Gallbladder (tissue), 1 donor: Measurements from ENCODE around the genes TRIB2 and DDX1.

DNA sequence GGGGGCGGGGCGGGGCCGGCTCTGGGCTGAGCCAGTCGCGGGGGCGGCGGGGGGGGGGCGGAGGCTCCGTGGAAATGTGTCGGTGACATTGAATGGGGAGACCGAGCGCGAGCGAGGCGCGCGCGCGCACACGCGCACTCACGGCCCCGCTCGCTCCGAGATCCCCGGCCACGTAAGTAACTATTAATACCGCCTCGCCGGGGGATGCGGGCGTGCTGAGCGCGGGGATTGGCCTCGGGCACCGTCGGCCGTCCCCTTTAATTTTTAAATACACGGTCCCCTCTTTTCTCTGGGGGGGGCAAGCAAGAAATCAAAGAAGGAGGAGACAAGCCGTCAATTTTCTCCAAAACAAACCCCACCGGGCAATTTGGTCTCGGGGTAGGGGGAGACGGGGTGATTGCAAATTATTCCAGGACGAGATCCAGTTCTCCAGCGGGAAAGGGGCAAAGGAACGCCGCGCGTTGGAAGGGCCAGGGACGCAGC is at the start of gene TRIB2:
Gene TRIB2 (plus strand): TSS at position 98 of the 483 bp plus-strand sequence.
- PRO-cap, result bidirectional peak, plus-strand start at position 213 of the sequence, minus-strand start at position 157 of the sequence

- PRO-cap, result no peak
Measured at GRCh38 chr2:12725196-12726079, 8.7 kb downstream of the TRIB2 start.

- PRO-cap, result no peak
Measured at GRCh38 chr2:12728231-12728916, 11.6 kb downstream of the TRIB2 start.

DNA sequence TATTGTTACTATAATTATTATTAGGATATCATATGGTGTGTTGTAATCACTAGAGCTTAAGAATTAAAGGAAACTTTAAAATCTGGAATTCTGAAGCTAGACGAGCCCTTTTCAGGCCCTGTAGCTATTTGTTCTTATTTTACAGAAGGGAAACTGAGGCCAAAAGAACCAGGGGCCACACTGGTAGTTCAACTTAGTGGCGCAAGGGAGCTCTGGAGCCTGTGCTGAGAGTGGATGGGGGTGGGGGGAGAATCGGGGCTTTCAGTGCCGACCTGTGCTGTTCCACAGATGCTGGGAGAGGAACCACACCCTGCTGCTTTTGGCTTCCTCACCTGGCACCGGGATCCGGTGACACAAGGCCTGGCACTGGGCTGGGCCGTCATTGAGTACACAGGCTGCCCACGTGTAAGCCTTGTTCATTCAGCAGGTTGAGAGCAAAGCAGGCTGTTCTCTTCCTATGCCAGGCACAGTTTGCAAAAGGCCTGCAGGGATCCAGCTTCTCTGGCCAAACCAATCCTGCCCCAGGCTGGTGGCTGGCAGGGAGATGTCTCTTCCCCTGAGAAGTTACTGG is 17.0 kb downstream of the TRIB2 start:
- PRO-cap, result no peak

DNA sequence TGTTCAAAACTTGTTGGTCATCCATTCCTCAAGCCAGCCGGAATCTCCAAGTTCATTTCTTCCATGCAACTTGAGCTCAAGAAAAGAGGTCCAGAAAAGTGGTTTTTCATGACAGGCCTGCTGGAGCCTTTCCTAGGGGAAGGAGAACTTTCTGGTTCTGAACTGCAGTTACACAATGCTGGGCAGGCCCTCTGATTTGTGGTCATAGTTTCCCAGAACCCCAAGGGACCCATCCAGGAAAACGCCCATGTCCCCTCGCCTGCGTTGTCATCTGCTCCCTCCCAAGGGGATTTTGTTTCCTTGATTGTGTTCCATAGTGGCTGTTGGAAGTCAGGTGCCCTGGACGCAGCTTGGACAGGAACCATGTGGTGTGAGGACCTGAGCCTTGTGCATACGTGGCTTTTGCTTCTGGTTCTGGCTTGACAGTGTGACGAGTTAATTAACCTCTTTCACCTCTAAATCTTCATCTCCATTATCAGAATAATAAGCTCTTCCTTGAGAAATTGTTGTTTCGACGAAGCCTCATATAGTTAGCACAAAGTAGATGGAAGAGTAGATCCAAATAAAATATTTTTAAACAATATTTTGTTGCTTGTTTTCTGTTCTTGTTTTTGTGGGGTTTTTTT is 108.4 kb downstream of the TRIB2 start:
- PRO-cap, result no peak

DNA sequence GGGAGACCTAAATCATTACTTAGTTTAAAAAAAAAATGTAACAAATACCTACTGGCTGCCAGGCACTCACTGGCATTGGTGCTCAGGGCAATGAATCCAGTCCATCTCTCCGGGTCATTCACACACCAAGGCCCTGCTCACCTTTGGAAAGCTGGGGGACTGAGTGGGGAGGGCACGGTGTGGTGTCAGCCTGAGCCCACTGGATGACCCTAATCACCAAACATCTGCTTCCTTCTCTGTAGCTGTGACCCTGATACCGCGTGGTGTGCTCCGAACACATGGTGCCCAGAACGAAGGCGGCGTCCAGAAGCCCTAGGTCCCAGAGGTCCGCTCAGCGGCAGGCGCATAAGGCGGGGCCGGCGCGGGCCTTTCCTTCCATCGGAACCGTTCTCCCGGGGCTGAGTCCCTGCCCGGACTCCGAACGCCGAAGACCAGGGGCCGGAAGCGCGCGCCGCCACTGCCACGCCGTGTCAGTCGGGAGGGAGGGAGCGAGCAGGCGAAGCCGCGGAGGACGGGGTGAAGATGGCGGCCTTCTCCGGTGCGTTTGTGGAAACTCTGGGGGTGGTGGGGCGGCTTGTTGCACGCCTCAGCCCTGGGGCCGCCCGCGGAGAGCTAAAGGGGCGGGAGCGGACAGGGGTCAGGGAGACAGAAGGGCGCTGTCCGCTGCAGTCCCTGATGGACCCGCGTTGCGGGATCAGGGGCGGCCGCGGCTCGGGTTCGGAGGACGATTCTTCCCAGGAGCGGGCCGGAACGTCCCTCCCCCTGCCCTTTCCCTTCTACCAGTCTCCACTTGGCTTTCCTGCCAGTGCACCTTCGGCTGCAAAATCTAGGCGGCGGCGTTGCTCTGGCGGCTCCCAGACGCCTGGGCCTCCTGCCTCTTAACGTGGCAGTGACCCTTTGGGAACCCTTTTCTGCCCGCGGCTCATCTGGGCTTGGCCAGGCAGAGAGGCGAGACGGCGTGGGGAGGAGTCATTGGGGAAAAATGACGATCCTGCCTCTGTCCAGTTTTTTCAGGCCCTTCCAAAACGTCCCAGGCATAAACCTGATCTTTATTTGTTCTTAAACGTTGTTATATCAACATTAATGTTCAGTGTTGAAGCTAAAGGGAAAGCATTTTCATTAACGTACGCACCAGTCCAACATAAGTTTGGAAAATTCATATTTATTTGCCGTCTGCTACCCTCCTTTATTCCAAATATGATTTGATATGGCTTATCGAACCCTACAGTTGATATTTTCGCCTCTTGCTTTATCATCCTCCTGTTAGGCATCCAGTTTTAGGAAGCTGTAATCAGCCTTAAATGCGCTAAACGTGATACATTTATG is at the start of gene DDX1:
Gene DDX1 (plus strand): TSS at position 457 of the 1,326 bp plus-strand sequence.
- PRO-cap, result bidirectional peak, plus-strand start at position 473 of the sequence, minus-strand start at position 383 of the sequence; bidirectional peak, plus-strand start at position 925 of the sequence, minus-strand start at position 913 of the sequence

- PRO-cap, result no peak
Measured at GRCh38 chr2:16605843-16607080, 59.4 kb downstream of the CYRIA start.

DNA sequence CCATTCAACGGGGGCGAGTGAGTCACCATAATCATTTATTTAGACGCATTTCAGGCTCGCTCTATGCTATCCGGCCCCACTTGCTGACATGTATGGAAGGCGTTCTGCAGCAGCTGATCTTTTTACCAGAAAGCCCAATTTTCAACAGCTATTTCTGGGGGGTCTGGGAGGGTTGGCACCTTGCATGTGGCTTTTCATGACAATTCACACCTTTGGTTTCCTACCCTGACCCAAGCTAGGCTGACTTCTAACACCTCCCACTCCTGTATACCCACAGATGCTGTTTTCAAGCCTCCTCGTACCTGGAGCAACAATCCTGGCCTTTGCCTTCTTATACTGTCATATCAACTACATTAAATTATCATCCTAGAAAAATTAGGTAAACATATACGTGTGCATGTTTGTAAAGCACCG is 14.7 kb downstream of the CYRIA start:
- PRO-cap, result no peak

DNA sequence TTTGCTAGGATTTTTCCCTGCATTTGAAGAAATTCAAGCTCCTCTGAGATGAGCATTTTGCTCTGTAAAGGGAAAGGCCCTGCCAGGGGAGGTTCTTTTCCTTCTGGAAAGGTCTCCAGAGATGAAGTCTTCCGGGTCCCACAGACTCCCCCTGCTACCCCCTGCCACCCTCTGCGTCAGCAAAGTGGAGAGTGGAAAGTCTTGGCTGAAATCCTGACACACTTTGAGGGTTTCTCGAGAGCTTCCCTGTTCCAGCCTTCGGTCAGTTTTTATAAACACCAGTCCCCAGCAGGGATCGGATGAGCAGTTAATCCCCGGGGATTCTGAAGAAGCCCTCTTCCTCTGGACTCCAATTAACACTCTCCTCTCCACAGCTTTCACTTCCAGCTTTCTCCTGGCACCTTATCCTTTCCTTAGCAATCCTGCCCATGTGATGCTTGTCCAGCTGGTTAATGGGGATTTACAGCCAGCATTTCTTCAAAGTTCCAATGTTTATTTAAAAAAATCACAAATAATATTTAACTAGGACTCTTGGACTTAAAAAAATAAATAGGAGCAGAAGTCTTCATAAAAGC is 13.1 kb downstream of the CYRIA start:
- PRO-cap, result no peak

- PRO-cap, result no peak
Measured at GRCh38 chr2:16658131-16658656, 7.4 kb downstream of the CYRIA start.

DNA sequence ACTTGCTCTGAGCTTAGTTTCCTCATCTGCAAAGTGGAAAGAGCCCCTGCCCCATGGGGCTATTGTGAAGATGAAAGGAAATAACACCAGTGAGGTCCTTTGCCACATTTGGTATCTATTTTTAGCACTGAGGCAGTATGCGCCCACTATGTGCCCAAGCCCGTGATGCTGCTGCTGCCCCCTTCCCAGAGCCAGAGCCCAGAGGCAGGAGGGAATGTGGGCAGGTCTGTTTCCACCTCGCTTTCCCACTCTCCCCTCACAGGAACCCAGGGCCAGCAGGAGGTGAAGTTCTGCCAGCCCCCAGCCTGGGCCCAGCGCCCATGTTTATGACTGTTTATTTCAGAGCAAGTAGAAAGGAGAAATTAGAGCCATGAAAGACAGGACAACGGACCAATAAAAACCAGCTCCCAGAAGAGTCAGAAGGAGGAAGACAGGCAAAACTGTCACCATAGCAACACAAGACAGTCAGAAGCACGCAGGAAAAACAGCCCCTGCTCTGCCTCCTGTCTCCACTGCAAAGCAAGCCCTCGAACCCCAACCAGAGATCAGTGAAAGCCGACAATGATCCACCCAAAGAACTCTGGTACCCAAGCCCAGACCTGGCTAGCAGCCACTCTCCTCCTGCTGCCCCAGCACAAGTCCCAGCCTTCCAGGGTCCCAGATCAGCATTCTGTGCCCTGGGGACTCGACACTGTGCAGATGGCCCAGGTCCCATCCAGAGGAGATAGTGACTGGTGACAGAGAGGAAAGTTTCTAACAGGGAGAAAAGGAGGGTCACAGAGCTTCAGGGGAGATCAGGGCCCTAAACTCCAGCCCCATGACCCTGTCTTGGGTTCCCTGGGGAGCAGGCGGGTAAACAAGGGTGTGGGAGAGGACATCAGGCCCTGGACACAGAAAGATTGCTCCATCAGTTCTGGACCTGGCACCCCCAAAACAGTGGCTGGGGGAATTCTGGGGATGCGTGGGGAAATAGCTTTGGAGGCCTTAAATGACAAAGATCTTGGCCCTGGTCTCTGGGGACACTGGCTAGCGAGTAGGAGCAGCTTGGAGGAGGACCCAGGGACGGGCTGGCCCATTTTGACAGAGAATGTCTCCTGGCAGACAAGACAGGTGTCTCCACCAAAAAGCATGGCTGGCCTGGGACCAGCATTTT is 1.3 kb downstream of the CYRIA start:
- PRO-cap, result bidirectional peak, plus-strand start at position 464 of the sequence, minus-strand start at position 322 of the sequence

GRCh38 chr2:17618965-17619164 is 78.4 kb downstream of the VSNL1 start:
- PRO-cap, result no peak

- PRO-cap, result no peak
Measured at GRCh38 chr2:17643055-17643558, 102.6 kb downstream of the VSNL1 start.

DNA sequence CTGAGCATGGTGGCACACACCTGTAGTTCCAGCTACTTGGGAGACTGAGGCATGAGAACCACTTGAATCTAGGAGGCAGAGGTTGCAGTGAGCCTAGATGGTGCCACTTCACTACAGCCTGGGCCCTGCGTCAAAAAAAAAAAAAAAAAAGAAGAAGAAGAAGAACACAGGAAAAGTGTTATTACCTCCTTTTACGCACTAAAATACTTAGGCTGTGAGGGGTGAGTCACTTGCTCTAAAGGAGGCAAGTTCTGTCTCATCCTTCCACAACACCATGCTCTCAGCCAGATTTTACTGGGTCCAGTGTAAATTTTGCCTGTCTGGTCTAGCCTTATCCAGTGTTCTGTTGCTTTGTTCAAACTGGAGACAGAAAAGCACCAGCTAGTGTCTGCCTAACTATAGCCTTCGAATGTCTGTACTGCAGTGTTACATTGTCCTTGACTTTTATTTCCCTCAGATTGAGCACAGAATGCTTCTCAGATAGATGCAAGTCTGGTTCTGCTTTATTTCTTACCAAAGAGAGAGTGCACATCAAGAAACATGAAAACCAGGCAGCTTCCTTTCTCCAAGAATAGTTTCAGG is 3.3 kb upstream of the MSGN1 start:
- PRO-cap, result no peak

DNA sequence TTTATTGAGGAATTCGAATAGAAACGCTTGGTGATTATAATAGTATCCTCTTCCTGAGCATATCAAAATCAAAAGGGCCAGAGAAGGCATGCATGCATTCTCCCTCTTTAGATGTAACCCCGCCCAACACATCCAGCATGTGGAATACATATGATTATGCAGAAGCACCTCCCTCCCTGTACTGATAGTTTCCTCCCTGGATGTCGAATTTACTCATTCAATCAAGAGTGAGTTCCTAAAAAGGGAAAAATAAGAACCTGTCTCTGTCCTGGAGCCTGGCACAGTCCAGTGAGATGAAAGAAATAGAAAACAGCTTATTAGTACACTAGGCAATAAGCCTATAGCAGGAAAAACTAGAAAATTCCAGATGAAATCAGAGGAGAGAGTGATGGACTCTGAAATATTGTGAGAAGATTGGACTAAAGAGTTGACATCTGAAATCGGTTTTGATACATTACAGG is 262.8 kb downstream of the RDH14 start:
- PRO-cap, result no peak

DNA sequence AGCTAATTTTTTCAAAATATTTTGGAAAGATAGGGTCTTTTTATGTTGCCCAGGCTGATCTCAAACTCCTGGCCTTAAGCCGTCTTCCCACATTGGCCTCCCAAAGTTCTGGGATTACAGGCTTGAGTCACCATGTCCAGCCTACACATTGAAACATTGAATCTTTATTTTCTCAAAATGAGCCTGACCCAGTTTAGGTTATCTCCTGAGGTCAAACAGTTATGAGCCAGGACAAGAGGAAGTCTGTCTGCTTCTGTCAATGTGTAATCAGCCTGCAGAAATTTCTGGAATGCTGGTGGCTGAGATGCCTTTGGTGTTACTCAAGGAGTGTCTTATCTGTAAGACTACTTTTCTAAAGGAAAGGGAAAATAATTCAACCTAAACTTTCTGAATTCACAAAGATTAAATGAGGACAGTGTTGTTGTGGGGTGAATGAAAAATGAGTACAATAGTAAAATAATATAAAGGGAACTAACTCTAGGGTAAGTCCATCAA is 261.0 kb downstream of the RDH14 start:
- PRO-cap, result no peak

DNA sequence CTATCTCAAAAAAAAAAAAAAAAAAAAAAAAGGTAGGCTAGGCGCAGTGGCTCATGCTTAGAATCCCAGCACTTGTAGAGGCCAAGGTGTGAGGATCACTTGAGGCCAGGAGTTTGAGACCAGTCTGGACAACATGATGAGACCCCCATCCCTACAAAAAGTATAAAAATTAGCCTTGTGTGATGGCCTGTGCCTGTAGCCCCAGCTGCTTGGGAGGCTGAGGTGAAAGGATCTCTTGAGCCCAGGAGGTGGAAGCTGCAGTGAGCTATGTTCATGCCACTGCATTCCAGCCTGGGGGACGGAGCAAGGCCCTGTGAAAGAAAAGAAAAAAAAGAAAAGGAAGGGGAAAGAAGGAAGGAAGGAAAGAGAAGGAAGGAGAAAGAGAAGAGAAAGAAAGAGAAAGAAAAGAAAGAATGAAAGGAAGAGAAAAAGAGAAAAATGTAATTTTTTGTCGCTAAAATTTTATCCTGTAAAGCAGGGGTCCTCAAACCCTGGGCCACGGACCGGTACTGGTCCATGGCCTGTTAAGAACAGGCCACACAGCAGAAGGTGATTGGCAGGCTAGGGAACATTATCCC is 140.5 kb upstream of the NT5C1B start:
- PRO-cap, result no peak

DNA sequence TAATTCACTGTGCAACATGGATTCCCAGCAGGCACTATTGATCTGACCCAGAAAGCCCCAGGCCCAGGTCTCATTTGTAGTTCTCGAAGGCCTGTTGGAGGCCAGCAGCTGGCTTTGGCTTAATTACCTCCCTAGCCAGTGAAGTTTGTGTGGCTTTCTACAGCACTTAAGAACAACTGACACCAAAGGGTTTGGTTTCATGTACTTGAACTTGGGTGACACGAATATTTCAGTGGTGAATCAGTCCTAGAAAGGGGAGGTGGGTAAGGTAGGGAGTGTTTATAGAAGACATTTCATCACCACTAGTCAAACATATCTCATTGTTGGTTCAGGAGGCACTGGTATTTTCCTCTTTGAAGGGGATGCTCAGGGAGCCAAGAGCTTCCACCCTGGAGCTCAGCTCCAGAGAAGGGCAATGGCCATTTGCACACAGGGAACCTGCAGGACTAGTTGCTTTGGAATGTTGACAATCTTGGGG is 217.7 kb downstream of the OSR1 start:
- PRO-cap, result no peak

DNA sequence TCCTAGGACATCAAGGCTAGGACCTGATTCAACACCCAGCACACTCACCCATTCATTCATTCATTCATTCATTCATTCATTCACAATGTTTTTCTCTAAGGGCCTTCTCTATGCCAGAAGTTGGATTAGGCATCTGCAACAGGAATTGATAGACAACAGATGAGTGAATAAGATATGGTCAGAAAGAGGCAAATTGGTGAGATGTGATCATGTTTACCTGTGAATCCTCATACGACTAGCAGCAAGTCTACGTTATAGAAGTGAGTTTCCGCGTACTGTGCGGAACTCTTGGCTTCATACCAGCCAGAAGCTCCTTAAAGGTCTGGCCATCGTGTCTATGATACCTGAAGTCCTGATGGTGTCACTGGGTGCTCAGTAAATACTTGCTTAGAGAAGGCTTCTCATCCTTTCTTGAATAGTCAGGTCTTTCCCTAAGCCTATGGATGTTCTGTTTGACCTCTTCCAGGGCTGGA is 126.6 kb downstream of the OSR1 start:
- PRO-cap, result no peak

- PRO-cap, result no peak
Measured at GRCh38 chr2:19786061-19787188, 115.4 kb downstream of the TTC32 start.